Cardiac septum (tissue), 1 donor: ENCODE measurements around a stretch of chr2.

DNA sequence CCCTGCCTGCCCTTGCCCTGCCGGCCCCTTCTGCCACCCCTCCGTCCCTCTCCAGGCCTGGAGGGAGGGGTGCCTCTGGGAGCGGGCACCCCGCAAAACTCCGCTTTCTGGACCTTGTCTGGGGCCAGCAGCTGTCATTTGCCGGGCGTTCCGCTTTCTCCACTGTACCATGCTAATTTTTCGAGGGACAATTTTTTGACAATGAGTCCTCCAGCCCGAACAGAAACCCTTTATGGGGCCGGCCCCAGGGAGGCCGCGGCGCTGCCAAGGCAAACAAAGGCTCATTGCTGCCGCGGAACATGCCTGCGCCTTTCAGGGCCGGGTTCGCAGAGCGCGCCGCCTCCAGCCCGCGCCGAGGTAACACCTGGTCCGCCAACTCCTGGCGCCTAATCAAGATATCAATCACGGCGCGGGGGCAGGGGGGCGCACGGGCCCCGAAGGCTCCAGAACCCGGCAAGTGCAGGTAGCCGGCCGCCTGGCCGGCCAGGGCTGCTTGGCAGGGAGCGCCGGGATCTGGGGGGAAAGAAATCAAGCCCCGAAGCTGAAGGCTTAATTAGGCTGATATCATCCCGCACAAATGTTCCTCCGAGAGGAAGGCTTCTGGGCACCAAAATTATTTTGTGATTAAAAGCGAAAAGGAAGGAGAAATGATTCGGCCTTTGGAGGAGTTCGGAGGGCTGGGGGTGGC lies 96.1 kb downstream of the INHBB start:
- PRO-cap: no peak

GRCh38 chr2:120654279-120655049 lies 81.2 kb upstream of the GLI2 start:
- PRO-cap: unidirectional peak, plus-strand start at chr2:120654603

DNA sequence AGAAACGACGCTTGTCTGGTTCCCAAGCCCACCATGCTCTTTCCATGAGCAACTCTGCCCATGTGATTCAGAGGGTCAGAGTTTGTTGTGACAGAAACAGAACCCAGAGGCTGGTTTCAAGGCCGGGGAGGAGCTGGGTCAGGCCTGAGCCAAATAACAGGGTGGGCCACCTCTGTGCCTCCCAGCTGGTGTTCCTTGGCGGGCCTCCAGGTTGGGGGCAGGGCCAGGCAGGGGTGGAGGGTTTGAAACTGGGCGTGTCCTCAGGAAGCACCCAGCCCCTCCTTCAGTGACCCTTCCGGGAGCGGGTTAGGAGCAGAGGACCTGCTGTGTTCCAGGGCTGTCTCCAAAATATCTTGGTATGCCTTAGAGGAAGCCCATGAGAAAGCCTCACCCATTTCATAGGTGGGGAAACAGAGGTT lies 74.9 kb upstream of the GLI2 start:
- PRO-cap: no peak

GRCh38 chr2:120818516-120818956 lies 82.9 kb downstream of the GLI2 start:
- PRO-cap: no peak

GRCh38 chr2:120863542-120864042 lies 127.9 kb downstream of the GLI2 start:
- PRO-cap: no peak

GRCh38 chr2:120914561-120915559 lies 179.2 kb downstream of the GLI2 start:
- PRO-cap: no peak

GRCh38 chr2:121210718-121211577 lies 74.1 kb downstream of the TFCP2L1 start:
- PRO-cap: no peak

GRCh38 chr2:121346838-121347578 lies 62.0 kb upstream of the TFCP2L1 start:
- PRO-cap: no peak

DNA sequence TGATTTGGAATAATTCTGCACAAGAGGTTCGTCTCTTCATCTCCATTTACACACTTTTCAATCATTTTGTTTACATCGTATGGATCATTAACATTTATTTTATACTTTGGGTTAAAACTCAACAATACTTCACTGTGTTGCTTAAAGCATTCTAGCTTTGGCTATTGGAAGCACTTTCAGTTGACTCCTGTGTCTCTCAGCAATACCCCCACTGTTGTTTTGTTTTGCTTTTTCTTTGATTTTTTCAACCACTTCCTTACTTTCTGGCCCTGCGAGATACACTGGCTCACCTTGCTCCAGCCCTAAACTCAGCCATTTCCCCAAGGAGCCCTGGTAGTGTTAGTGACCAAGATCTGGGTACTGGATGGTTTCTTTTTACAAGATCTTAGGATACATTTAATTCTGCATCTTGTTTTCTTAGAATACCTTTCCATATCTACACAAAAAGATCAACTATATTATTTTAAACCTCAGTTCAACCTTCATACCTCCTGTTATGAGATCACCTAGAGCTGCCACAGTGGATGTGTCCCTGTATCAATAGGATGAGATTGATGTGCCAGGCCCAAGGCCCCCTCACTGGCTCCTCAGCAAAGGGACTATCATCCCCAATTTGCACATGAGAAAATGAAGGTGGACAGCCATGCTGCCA lies 161.3 kb downstream of the CLASP1 start:
- PRO-cap: no peak

GRCh38 chr2:121529778-121531009 lies 119.1 kb downstream of the CLASP1 start:
- PRO-cap: bidirectional peak, plus-strand start at chr2:121530880, minus-strand start at chr2:121530617

GRCh38 chr2:121566654-121567264 lies 82.5 kb downstream of the CLASP1 start:
- PRO-cap: no peak

- PRO-cap: no peak
These were observed 81.2 kb downstream of the CLASP1 start for GRCh38 chr2:121567980-121568542.

DNA sequence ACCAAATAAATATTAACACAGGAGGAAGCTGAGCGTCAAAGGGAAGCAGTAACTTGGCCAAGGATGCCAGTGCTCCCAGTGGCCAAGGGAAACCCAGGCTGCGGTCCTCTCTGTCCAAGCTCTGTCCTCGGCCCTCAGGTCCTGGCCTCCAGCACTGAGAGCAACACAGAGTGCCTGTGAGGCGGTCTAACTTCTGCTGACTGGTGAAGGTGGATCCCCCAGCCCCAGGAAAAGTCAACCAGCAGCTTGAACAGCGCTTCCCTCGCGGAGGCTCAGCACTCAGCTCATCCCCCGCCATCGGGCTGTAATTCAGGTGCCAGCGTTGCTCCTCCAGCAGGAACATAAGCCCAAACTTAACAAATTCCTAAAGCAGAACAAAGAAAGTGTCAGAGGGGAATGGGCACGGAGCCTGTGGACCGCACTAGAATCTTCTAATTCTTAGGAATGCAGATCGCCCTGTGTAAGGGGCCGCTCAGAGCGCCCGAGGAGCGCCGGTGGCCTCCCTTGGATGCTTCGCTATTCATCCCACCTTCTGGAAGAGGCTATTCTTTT lies 905.4 kb downstream of the TSN start:
- PRO-cap: no peak

DNA sequence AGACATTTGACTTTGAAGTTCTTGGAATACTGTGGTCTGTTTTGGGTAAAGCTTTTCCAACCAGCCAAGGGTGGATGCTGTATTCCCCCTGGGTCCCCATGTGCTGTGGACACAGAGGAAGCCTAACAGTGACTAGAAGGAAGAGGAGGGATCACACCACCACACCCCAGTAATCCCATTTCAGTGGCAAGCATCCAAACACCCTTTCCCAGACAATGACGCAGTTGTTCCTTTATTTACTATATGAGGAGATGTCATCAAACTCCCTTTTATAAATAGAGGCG lies 959.5 kb upstream of the GYPC start:
- PRO-cap: no peak

GRCh38 chr2:126657690-126658293 lies 1.8 kb downstream of the GYPC start:
- PRO-cap: bidirectional peak, plus-strand start at chr2:126657785, minus-strand start at chr2:126657657; bidirectional peak, plus-strand start at chr2:126657969, minus-strand start at chr2:126657884; bidirectional peak, plus-strand start at chr2:126658090, minus-strand start at chr2:126658024

DNA sequence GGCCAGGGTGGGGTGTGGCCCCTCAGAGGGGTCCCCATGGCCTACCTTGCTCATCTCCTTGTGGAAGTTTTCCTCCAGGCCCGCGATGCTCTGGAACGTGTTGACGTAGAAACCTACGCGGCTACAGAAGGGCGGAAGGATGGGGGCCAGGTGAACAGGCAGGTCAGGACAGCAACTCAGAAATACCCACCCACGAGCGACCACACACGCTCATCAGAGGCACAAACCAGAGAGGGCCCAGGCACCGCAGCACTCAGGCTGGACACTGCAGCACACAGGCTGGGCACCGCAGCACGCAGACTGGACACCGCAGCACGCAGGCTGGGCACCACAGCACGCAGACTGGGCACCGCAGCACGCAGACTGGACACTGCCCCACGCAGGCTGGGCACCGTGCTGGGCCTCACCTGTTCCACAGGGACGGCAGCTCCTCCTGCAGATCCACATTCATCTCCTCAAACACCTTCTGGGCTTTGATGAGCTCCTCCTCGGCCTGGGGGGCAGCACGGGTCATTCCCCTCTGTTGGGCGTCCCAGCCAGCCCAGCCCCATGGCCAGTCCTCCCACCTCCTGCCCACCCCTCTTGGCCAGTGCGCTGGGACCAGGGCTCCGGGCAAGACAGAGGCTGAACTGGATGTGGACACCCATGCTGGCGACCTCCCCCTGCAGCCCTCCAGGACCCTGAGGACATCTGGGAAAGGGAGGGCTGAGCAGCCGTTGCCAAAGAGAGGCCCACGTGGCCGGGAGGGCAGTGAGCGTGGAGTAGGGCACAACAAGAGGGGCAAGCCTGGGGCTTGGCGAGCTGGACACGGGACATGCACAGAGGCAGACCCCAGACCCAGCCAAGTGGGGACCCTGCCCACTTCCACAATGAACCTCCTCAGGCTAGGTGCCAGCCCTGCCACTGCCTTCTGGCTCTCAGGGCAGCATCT lies 43.2 kb downstream of the BIN1 start:
- PRO-cap: no peak

- PRO-cap: no peak
These were observed 36.3 kb downstream of the BIN1 start for GRCh38 chr2:127070602-127071117.

DNA sequence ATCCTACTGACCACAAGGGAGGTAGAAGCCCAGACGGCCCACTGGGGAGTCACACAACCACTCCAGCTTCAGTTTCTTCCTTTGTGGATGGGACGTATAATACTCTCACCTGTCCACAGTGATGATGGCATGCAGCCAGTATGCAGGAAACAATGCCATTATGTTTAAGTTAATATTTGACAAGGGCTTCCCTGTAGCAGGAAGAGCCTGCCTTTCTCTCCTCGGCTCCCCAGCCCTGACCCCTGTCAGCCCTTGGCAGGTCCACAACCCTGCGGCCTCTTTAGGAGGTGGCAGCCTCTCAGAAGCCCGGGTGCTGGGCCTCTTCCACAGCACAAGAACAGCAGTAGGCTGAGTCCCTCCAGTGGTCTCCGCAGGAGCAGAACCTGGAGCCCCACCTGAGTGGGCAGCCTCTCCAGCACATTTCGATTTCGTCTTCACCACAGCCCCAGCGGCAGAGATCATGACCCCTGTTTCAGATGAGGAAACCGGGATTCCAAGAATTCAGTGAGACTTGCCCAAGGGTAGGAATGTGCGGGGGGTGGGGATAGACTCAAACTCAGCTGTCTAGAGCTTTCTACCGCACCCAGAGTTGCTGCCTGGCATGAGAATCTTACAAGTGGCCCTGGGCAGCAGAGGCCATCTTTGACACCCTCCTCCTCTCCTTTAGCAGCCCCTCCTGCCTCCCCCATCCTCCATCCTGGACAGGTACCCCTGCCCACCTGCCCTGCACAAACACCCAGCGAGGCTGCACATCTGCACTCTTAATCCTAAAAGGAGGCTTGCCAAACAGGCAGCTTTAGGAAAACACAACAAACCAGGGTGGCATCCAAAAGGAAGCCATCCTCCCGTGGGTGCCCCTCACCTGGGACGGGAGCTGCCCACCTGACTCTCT lies 6.2 kb downstream of the BIN1 start:
- PRO-cap: no peak

DNA sequence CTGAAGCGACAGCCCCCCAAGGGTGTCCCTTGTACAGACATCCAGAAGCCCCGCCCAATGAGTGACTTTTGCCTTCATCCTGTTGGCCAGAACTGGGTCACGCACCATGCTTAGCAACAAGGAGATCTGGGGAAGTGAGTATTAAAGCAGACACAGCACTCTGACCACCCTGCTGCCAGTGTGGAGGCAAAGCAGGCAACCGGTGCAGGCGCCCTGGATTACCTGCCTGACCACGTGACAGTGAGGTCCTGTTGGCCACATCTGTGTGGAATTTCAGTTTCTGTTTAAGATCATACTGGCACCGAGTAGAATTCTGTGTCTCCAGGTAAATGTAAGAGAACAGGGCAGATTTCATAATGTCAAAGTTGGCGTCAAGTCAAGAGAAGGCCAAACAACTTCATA lies 21.6 kb upstream of the BIN1 start:
- PRO-cap: no peak

GRCh38 chr2:127143703-127144754 lies 37.1 kb upstream of the BIN1 start:
- PRO-cap: no peak